Gastroesophageal sphincter (tissue), 4 donors: ENCODE data around the genes CCDC102B and TIMM21.

DNA sequence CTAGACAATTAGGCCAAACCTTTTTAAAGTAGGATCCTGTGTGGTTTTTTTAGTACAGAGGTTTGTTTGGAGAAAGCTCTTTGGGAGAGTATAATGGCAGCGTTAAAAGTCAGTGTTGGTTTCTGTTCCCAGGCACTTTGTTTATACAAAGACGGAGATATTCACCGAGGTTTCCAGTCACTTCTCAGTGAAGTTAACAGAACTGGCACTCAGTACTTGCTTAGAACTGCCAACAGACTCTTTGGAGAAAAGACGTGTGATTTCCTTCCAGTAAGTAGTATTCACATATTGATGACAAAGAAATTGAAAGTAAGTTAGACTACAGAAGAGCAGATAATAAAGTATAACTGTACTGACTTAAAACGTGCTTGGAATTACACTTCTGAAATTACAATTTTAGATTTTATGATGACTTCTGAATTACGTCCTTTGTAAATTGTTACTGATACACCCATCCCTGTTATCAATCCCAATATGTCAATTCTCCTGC lies 9.8 kb downstream of the SERPINB8 start:
- PRO-cap, result no peak
- RAMPAGE, long total RNA, 4 experiments, result no peak in any of the 4 experiments

DNA sequence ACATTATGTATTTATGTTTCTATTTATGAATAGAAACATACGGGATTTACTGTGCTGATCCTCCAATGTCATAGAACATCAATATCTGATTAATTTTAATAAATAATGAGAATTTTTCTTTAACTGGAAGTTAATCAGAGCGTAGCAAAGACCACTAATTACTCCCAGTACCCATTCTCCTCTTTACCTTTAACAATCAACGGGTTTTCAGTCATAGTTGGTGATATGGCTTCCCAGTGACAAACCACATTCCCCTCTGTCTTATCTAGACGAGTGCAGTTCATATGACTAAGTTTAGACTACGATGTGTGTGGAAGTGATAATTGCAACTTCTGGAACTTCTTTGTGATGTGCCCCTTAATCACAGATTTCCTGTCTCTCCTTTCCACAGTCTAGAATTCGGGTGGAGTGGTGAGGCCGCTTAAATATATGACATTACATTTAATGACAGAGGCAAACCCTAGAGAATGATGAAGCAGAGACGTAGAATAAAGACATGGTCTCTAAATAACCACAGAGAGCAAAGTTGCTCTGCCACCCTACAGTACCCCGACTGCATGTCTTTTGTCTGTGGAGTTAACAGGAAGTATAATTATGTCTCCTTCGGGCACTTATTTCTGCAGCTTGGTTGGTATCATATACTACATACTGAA lies 693.3 kb upstream of the CDH7 start:
- PRO-cap, result no peak
- RAMPAGE, long total RNA, 4 experiments, result no peak in any of the 4 experiments

DNA sequence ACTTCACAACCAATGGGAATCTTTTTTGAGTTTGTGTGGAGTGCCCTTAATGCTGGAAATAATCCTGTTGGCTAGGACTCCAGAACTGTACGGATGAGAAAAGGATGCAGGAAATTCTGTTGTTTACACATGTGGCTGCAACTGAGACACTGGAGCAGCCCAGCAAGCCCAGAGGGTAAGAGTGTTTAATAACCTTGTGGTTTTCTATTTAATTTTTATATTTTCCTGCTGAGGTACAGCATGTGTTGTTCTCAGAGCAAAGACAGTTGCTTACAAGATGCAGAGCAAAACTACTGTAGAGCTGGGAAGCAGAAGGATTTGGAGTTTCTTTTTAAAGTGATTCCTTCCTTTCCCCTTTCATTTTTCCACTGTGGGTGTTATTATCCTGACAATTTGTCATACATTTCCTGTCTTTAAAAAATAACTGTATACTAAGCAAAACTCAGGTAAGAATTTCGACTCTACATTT lies at the start of gene CCDC102B:
CCDC102B (plus strand) TSS at position 74 of the 469 bp plus-strand sequence.
- PRO-cap, result no peak
- RAMPAGE, long total RNA, 4 experiments, result start-site peak on the plus strand in 3 of 4 experiments, centred at positions 99 to 272 of the sequence, 7 to 123 reads per replicate

GRCh38 chr18:68838351-68838978 lies 40.6 kb downstream of the CCDC102B start:
- PRO-cap, result no peak
- RAMPAGE, long total RNA, 4 experiments, result start-site peak on the plus strand in 1 of 4 experiments, at chr18:68838357-68838862 at its widest, 9 reads per replicate

- PRO-cap, result no peak
- RAMPAGE, long total RNA, 4 experiments, result no peak in any of the 4 experiments
These were observed 61.8 kb downstream of the CD226 start for GRCh38 chr18:69885647-69886486.

GRCh38 chr18:70288166-70288327 lies 798 bp upstream of the SOCS6 start:
- PRO-cap, result no peak
- RAMPAGE, long total RNA, 4 experiments, result no peak in any of the 4 experiments

GRCh38 chr18:70292649-70293186 lies 3.9 kb downstream of the SOCS6 start:
- PRO-cap, result no peak
- RAMPAGE, long total RNA, 4 experiments, result no peak in any of the 4 experiments

DNA sequence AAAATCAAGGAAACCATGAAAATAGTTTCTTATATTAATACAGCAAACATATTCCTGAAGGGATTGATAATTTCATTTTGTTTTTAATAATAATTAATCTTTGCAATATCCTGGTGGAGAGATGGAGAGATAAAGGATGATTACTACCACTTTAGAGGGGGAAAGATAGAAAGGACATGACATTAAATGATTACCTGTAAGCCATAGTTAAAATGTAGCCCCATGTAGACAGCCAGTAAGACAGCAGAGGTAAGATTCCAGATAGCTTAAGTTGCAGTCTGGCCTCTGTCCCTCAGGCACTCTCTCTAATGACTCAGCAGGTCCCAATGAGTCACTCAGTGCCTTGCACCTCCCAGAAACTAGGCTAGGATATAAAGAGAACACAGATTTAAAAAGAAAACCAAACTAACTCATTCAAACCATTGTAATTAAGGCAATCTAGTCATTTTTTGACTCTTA lies 48.2 kb downstream of the SOCS6 start:
- PRO-cap, result no peak
- RAMPAGE, long total RNA, 4 experiments, result no peak in any of the 4 experiments

GRCh38 chr18:70376682-70377813 lies 88.2 kb downstream of the SOCS6 start:
- PRO-cap, result no peak
- RAMPAGE, long total RNA, 4 experiments, result no peak in any of the 4 experiments

DNA sequence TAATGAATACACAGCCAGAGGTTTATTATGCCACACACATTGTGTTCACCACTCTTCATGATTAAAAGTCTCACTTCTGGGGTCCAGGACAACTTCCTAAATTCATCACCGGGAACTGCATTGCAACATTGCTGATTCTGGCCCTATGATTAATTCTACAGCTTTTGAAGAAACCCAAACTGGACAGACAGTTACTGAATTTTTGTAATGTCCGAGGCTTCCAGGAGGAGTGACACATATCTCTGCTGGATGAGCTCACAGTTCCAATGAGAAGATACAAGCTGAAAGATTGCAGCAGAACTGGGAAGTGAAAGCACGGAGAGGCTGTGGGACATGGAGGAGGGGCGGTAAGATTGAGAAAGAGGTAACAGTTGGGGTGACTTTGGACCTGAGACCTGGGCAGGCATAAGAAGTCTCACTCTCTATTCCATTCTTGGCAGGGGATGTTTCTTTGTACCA lies 201.1 kb downstream of the SOCS6 start:
- PRO-cap, result no peak
- RAMPAGE, long total RNA, 4 experiments, result no peak in any of the 4 experiments

DNA sequence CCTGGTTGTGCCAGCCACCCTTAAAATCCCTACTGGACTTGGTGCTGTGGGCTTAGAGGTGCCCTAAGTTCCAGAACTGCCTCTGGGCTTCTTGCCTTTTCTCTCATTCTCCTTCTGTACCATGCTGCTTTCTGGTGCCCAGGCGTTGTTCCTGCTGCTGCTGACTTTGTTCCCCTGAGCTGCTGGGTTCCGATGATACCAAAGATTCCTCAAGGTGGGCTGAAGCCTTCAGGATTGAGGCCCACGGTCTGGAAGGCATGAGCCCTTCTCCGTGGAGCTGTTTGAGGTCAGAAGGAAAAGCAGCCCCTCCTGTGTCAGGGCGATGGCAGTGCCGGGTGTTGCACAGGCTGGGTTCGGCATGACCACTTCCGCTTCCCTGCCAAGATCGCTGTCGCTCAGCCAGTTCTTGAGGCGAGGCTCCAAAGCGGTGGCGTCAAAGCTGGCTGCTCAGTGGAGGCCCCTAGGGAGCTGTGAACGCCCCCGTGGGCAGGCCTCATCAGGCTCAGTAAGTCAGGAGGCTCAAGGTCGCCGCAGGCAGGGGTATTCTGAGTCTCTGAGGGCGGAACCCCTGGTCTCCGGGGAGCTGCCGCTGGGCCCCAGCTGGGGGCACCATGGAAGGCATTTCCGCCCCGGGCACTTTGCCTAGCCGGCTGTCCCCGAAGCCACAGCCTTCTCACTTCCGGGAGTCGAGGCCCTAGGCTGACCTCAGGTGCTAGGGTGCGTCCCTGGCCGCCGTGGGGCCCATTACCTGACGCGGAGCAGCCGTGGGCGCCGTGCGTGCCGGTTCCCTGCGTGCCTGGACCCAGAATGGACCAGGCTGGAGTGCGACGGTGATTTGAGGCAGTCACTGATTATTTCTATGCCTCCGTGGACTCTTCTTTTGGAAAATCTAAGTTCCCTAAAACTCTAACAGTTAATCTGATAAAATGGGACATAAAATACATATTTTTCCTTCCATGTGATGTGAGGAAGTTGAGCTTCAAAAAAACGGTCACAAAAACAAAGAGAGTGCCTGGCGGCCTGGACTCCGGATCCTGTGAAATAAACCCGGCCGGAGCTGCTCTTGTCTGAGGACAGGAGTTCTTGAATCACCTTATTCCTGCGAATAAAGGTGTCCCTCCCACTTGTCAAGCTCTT lies 210.4 kb downstream of the SOCS6 start:
- PRO-cap, result no peak
- RAMPAGE, long total RNA, 4 experiments, result no peak in any of the 4 experiments

DNA sequence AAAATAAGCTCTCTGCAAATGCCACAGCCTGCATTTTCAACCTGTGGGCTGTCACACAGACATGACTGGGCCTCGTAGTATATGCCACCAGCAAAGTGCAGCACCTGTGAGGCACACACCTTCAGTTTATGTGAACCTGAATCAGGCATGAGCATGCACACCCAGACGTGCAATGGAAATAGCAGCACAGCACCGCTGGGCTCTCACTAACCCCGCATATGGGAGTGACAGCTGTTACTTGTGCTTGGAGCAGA lies 383.3 kb downstream of the SOCS6 start:
- PRO-cap, result no peak
- RAMPAGE, long total RNA, 4 experiments, result no peak in any of the 4 experiments

- PRO-cap, result no peak
- RAMPAGE, long total RNA, 4 experiments, result no peak in any of the 4 experiments
These were observed 1.6 kb upstream of the NETO1 start for GRCh38 chr18:72869438-72869769.

- PRO-cap, result no peak
- RAMPAGE, long total RNA, 4 experiments, result no peak in any of the 4 experiments
These were observed 377.6 kb upstream of the NETO1 start for GRCh38 chr18:73245327-73245937.

DNA sequence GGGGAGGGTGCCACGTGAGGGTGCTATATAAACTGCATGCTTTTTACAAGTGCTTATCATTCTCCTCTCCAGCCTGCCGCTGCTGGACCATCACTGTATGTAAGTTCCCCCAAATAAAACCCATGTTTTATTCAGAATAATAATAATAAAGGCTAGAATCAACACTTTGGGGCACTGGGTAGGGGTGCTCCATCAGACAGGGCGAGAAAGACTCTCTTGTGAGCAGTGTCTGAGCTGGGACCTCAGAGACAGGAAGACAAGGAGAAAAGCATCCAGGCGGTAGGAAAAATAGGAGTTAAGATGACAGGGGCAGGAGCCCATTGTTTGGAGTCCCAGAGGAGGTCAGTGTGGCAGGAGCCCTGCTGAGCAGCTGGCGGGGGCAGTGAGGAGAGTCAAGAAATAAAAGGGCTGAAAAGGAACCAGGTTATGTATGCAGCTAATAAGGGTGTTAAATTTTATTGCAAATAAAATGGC lies 457.5 kb downstream of the FBXO15 start:
- PRO-cap, result unidirectional peak, plus-strand start at position 327 of the sequence
- RAMPAGE, long total RNA, 4 experiments, result no peak in any of the 4 experiments

- PRO-cap, result bidirectional peak, plus-strand start at chr18:74148527, minus-strand start at chr18:74148357
- RAMPAGE, long total RNA, 4 experiments, result start-site peak on the plus strand in 4 of 4 experiments, at chr18:74148519-74148546 at its widest, 92 to 315 reads per replicate
These were observed at the start of gene TIMM21 for GRCh38 chr18:74148240-74149358. TSS of gene TIMM21 (plus strand) at chr18:74148523.

- PRO-cap, result no peak
- RAMPAGE, long total RNA, 4 experiments, result no peak in any of the 4 experiments
These were observed 68.3 kb downstream of the TIMM21 start for GRCh38 chr18:74216704-74216925.

GRCh38 chr18:74281599-74282434 lies 9.9 kb downstream of the CYB5A start:
- PRO-cap, result no peak
- RAMPAGE, long total RNA, 4 experiments, result no peak in any of the 4 experiments

DNA sequence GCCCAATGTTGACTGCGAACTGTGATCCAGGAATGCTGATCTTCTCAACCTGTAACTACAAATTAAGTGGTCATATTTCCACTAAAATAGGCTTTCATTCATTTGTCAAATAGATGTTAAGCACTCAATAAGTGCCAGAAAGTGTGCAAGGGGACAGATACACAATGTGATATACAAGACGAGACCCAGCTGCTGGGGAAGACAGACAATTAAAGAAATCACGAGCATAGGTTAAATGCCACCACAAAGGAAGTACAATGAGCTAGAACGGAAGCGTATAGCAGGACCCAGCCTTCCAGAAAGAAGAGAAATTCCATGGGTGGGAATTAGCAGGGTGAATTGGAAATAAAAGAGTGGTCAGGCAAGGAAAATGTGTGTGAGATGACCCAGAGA lies 58.4 kb downstream of the C18orf63 start:
- PRO-cap, result no peak
- RAMPAGE, long total RNA, 4 experiments, result no peak in any of the 4 experiments

- PRO-cap, result no peak
- RAMPAGE, long total RNA, 4 experiments, result no peak in any of the 4 experiments
These were observed 17.4 kb downstream of the CNDP1 start for GRCh38 chr18:74551725-74552173.